ENCODE measurements around the gene KLF6.

GRCh38 chr10:3671527-3672213, 113.3 kb downstream of the KLF6 start:
- RRBS: no CpG with 5 or more reads among the region's 12 CpGs

DNA sequence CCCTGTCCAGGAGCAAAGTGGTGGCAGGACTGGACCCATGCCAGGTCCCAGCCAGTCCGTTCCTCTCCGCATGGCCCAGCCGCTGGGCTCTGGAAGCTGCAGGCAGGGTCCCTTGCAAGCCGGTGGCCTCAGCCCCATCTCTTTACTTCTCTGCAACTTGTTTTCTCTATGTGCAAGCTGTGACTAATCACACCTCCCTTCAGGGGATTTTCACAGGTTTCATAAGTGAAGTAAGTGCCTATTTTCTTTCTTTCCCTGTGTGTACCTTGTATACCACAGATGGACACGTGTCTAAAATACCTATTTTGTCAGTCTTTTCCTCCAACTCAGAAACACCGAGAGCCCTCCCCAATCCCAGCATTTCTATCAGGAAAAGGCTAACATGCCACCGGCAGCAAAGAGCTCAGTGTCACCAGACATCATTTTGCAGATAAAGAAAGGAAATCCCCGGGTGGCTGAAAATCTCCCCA, 27.0 kb downstream of the KLF6 start:
- RRBS: no CpG with 5 or more reads among the region's 8 CpGs

- RRBS: no CpG with 5 or more reads among the region's 17 CpGs
Measured at GRCh38 chr10:3778732-3779659, 6.0 kb downstream of the KLF6 start.

DNA sequence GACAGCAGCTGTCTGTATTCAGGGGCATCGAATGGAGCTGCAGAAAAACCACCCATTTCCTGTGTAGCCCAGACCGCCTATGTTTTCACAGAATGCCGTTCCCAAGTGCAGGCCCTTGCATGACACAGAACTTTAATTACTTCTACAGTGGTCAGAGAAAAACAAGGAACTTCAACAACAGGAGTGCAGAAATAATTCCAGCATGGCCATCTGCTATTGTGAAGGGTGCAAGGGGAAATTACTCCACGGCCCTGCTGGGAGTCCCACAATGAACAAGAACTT, 2.3 kb downstream of the KLF6 start:
- RRBS: no CpG with 5 or more reads among the region's 4 CpGs

GRCh38 chr10:3784573-3785460, at the start of gene KLF6:
TSS of gene KLF6 (minus strand) at chr10:3785209.
- RRBS: under 1% methylated on average over 50 of the region's 94 CpGs

- RRBS: no CpG with 5 or more reads among the region's 12 CpGs
Measured at GRCh38 chr10:3787609-3788415, 2.8 kb upstream of the KLF6 start.

GRCh38 chr10:3806352-3807170, 21.6 kb upstream of the KLF6 start:
- RRBS: no CpG with 5 or more reads among the region's 9 CpGs

DNA sequence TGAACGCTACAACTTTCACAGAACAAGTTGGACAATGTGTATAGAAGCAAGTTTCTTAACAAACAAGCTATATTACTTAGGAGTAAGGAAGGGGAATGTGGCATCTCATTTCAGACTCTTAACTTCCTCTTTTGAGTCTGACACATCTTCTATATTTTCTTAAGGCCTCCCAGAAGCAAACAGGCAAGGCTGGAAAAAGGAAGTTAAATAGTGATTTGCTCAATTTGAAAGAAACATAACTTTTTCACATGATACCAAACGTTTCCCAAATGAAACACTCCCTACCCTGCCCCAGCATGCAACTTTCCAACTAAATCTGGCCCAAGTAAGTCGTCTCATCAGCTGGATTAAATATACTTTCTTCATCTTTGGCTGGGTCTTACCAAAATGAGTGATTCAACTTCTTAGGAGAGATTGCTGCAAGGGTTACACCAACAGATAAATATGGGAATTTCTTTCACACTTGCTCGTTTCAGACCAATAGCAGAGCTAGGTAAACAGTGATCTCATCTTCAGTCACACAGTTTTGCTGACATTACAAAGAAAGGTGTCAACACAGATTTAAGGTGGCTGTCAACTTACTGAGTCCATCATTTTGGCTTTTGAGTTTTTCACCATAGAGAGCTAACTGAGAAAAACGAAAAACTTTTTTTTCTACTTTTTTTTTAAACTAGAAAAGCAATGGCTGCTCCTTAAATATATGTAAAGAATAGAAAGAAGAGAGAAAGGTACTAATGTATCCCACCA, 66.4 kb upstream of the KLF6 start:
- RRBS: no CpG with 5 or more reads among the region's 5 CpGs

GRCh38 chr10:3868256-3868631, 83.2 kb upstream of the KLF6 start:
- RRBS: no CpG with 5 or more reads among the region's 6 CpGs

GRCh38 chr10:3872348-3872628, 87.3 kb upstream of the KLF6 start:
- RRBS: no CpG with 5 or more reads among the region's 1 CpG

GRCh38 chr10:4120359-4120999, 335.5 kb upstream of the KLF6 start:
- RRBS: no CpG with 5 or more reads among the region's 3 CpGs

DNA sequence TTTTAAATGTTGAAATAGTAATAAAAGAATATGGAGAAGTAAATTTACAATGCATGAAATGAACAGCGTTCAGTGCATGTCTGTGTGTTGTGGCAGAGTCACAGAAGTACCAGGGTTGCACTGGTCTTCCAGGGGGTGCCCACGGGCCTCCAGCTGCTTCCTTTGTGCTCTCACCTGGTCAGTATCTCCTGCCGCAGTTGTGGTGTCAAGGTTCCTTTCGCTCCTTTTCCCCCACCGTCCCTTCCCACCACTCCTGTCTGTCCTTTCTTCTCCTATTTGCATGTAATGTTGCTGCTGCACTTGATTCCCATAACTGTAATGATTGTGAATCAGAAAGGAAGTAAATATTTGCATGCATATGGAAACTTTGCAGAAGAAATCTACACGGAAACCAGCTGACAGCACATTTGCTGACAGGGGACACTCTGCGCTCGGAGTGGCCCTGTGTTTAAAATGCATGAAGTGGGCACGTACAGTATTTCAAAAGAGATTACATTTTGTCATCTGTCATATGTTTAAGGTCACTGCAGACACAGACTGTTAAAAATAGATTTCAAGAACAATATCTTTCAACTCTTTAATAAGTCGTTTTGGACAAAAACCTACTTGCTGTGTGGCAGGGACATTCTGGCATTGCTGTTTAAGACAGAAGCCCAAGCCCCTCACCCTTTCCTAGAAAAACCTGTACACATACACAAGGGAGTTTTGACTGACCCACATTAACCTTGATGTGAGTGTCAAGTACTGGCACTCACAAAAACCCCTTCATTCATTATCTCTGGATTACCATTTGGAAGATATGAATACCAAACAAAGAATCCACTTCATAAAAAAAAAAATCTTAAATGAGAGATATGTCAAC, 336.7 kb upstream of the KLF6 start:
- RRBS: no CpG with 5 or more reads among the region's 10 CpGs

DNA sequence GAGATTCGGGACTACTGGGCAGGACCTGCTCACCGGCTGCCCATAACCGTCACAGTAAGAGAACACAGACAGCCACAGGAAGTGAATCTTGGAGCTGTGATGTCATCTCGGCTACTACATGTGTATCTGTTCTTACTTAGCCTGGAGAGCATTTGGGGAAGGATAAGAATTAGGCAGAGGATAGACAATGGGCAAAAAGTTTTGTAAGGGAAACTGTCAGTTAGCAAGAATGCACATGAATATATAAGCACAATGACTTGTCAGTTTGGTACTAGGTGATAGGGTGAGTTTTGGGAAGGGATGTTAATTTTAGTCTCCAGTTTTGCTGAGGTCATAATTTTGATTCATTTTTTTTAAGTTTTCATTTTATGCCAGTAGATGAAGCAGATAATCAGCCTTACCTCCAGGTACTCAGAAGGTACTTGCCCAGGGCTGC, 485.3 kb upstream of the KLF6 start:
- RRBS: no CpG with 5 or more reads among the region's 4 CpGs

GRCh38 chr10:4316455-4316927, 509.5 kb upstream of the AKR1E2 start:
- RRBS: no CpG with 5 or more reads among the region's 6 CpGs

DNA sequence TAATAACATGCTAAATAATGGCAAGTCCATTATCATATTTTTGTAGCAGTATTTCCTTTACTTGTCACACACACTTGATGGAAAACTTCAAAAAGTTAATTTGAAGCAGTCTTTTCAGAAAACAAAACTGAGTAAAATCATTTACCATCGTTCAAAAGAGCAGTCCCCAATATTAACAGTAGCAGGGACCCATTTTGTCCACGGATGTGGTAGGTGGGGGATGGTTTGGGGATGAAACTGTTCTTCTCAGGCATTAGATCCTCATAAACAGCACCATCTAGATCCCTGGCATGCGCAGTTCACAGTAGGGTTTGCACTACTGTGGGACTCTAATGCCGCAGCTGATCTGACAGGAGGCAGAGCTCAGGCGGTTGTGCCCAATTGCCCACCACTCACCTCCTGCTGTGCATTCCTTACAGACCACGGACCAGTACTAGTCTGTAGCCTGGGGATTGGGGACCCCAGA, 163.5 kb upstream of the AKR1E2 start:
- RRBS: no CpG with 5 or more reads among the region's 6 CpGs

- RRBS: no CpG with 5 or more reads among the region's 6 CpGs
Measured at GRCh38 chr10:4835574-4836209, 9.7 kb downstream of the AKR1E2 start.

GRCh38 chr10:4847325-4848086, 21.5 kb downstream of the AKR1E2 start:
- RRBS: no CpG with 5 or more reads among the region's 5 CpGs

DNA sequence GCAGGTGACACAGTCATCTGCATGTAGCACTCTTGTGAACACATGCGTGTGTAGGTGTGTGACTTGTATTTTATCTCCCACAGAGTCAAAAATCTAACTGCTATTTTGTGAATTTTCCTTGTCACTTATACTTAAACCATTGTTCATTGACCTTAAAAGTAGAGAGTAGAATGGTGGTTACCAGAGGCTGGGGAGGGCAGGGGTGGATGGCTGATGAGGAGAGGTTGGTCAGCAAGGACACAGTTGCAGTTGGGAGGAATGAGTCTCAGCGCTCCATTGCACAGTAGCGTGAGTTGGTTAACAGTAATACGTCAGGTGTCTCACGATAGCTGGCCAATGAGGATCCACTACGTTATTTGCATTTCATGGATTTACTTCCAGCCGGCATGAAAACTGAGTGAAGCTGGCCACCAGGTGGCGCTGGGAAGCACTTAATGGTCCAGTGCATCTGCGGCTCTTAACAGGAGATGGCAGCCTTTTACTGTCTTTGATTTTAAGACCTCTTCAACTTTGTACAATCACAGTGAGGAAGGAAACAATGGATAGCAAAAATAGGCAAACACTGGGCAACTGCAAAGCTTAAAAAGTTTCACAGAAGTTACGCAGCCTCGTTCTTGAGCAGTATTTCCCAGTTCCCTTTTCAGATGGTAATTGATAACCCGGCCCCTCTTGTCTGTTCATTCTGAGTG, 23.6 kb downstream of the AKR1E2 start:
- RRBS: no CpG with 5 or more reads among the region's 12 CpGs

DNA sequence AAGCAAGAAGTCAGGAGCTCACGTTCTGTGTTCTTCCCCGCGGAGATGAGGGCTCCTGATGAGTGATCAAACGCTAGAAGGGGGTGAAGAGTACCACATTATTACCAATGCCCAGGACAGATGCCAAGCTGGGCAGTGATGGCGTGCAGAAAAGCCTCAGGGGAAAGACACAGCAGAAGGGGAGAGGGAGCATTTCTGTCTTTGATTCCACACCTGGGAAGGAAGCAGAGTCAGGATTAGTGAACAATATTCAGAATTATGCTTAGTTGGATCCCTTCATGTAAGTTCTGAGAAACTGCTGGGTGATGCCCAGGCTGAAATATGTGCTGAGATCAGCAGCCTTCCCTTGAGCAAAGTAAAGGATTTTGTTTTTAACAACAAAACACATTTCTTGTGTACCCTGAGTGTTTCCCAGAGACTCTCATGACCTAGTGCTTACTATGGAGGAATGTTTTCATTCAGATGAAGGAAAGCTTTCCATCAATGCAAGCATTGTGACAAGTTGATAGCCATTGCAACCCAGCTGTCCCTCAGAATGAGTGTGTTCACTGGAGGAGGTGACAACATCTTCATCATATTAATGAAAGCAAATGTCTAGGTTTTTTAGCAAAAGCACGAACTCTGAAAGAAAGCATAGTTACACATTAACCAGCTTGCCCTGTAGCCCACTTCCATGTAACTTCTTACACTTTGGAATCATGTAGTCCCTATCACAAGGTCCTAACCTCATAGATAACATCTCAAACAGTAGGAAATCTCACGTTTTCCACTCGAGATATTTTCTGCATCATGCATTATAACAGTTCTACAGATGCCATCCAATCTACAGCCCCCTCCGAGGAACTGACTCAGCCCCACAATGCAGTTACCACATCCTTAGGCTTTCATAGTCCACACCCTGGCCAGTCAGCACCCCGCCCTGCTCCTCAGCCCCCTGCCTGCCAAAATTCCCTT, 23.8 kb upstream of the AKR1C1 start:
- RRBS: no CpG with 5 or more reads among the region's 10 CpGs

DNA sequence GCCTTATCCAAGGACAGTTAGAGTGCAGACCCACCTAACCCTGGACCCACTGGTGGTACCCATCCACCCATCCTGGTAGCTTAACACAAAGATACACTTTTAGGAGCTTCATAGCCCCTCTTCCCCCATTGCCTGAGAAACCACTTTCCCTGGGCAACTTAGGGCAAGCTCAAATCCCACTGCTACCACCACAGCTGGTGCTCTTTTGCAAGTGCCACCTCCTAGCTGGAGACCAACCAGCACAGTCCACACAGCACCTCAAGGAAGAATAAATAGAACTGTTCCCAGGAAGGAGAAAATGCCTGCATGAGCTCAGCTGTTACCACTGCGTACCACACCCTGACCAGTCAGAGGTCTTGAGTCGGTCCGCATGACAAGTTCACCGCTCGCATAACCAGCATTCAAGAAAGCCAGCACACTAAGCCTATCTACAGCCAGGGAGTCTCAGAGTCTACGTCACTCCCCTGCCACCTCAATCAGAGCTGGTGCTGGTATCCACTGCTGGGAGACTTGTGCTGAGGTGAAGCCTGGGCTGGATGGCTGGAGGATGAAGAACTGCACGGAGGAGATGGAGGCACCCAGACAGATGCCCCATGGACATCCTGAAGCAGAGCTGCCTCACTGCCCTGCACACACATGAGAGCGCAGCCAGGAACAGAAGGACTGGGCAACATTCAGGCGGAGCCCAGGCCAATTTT, 19.5 kb downstream of the AKR1C1 start:
- RRBS: no CpG with 5 or more reads among the region's 9 CpGs